ENCODE data around the genes PTPDC1, NUTM2F and FBP1.

- RRBS: no CpG with 5 or more reads among the region's 40 CpGs
Observed at GRCh38 chr9:93951107-93951646, 4.0 kb downstream of the BARX1 start.

- RRBS: 93% methylated on average over 7 of the region's 15 CpGs
Observed at GRCh38 chr9:94084181-94084909, at the start of gene PTPDC1. TSS of gene PTPDC1 (plus strand) at chr9:94084464.

GRCh38 chr9:94085249-94085652 is 987 bp downstream of the PTPDC1 start:
- RRBS: no CpG with 5 or more reads among the region's 6 CpGs

DNA sequence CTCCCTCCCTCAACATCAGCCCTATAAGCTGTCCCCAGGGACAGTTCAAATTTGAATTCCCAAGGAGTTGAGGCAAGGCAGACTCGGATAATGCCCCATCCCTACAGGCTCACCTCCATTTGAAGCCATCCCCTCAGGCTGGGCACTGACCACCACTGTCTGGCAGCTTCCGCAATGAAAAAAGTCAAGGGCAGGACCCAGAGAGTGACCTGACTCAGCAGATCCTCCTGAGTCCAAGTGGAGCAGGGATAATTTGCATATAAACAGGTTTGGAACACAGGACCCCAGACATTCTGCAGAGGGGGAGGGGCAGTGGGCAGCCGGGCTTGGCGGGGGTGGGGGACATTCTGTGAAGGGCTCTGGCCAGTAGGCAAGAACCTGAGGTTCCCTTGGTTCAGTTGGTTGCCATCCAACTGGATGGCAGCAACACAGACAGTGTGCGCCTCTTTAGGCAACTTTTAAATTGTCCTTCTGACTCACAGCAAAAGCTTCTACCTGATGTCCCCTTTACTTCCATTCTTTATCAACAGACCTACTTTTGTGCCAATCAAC is at the start of gene NUTM2F:
Gene NUTM2F (minus strand): TSS at position 150 of the 552 bp plus-strand sequence.
- RRBS: no CpG with 5 or more reads among the region's 5 CpGs

GRCh38 chr9:94332718-94333089 is 4.3 kb upstream of the NUTM2F start:
- RRBS: no CpG with 5 or more reads among the region's 16 CpGs

DNA sequence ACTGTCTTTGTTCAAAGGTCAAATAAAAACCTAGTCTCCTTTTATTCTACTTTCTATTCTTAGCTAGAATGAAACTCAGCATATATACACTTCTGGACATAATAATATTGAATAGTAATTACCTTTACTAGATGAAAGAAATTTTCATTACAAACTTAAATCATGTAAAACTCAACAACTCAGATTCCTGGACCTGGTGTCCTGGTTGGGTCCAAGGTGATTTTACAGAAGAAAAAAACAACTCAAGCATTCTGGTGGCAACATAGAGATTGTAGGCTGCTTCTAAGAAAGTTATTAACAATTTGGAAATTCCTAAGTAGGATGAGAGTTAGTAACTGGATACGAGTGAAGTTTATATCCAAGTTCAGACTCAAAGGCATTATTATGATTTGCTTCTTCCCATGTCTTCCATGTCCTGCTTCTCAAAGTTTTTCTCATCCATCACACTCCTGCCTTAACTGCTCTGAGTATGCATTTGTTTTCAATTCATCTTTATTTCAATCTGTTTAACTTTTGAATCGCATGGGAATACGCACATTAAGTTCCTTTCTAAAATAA is 85.6 kb downstream of the MFSD14B start:
- RRBS: no CpG with 5 or more reads among the region's 3 CpGs

- RRBS: no CpG with 5 or more reads among the region's 27 CpGs
Observed at GRCh38 chr9:94553060-94553884, 40.4 kb downstream of the FBP2 start.

DNA sequence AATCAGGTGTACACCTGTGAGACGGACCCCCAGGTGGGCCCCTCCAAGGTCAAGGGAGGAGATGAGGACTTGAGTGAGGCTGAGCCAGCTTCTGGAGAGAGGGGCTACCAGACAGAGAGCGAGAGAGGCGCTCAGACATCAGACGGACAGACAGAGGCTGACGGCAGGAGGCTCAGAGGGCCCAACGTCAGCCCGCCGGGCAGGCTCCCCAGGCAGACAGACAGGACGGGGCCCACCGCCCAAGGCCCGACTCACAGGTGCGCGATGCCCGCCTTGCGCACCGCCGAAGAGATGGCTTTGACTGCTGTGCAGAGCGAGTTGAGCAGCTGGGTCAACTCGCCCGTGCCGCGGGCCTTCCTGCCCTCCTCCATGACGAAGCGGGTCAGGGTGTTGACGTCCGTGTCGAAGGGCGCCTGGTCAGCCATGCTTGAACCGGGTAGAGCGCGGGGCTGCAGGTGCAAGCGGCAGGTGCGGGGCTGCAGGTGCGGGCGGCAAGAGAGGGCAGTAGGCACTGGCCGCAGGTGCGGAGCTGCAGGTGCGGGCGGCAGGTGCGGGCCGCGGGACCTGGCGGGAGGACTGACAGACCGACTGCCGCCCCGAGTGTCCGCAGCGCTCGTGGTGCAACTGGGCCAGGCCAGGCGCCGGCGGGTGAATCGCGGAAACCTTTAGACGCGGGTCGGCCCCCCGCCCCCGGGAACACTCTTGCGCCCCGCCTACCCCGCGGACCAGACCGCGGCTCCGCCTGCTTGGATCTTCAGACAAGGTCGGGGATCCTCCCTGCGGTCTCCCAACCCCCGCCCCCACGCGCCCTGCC is at the start of gene FBP1:
Gene FBP1 (minus strand): TSS at position 633 of the 814 bp plus-strand sequence.
- RRBS: 95% methylated on average over 6 of the region's 71 CpGs

GRCh38 chr9:94663185-94663543 is 23.8 kb upstream of the FBP1 start:
- RRBS: no CpG with 5 or more reads among the region's 8 CpGs

- RRBS: no CpG with 5 or more reads among the region's 6 CpGs
Observed at GRCh38 chr9:94800839-94801122, 74.3 kb downstream of the AOPEP start.

- RRBS: no CpG with 5 or more reads among the region's 5 CpGs
Observed at GRCh38 chr9:94822194-94822859, 95.8 kb downstream of the AOPEP start.

DNA sequence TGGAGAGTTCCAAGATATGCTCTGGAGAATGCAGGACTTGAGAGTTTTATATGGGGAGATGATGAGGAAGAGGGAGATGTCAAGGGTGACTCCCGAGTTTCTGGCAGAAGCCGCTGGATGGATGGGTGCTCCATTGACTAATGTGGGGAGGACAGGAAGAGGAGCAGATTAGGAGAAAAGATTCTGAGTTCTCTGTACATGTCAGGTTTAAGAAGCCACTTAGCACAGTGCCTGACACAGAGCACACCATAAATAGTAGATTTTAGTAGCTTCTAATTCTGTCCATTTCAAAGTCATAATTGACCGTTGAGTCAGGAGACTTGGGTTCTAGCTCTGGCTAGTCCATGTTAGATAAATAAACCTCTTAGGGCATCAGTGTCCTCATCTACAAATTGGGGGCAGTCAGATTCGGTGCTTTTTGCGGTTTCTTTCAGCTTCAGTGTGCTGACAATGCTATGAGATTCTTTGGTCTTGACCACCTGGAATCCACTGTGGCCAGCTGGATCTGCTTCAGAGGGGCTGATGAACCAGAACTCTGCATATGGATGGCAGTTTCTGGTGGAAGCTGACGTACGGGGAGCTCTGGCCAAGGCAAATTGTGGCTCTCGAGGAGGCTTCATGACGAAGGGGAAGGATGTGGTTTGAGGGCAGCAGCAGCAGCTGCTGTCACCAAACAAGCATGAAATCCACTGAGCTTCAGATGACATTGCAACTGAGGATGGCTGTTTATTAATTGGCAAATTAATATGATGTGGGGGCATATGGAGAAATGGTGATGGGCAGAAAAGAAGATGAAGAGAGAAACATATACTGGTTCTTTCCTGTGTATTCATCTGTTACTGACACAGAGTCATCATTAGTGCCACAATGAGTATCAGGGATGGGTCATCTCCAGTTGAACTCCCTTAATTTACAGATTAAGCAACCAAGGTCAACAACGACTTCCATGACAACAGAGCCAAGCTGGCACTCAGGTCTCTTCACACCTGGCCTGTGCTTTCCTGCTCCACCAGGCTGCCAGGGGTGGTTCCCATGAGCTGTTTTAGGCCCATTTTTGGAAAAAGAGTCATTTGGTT is 134.4 kb downstream of the AOPEP start:
- RRBS: no CpG with 5 or more reads among the region's 10 CpGs

- RRBS: no CpG with 5 or more reads among the region's 7 CpGs
Observed at GRCh38 chr9:94864997-94865530, 138.6 kb downstream of the AOPEP start.

DNA sequence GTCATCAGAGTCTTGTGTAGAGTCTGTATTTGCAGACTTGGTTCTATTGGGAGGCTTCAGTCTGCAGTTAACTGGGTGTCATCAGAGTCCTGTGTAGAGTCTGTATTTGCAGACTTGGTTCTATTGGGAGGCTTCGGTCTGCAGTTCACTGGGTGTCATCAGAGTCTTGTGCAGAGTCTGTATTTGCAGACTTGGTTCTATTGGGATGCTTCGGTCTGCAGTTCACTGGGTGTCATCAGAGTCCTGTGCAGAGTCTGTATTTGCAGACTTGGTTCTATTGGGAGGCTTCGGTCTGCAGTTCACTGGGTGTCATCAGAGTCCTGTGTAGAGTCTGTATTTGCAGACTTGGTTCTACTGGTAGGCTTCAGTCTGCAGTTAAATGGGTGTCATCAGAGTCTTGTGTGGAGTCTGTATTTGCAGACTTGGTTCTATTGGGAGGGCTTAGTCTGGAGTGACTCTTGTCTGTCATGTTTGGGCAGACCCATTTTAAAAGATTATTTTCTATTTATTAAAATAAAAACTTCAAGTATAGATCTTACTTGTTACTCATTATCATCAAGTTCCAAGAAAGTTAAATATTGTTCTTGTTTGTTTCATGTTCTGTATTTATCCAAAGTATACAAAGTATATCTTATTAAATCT is 239.6 kb downstream of the AOPEP start:
- RRBS: no CpG with 5 or more reads among the region's 3 CpGs

DNA sequence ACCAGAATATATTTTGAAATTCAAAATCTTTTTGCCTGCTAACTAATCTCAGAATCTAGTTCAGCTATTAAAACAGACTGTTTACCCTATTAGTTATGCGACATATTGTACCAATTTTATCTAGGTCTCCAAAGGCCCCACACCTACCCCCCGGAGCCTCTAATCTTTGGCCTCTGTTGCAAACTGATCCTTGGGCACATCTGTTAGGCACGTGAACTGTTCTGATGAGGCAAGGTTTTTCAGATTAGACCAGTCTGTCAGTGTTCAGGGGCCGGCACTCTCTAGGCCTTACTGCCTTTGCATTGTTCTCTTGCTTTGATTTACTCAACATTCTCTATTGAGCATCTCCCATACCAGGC is 244.9 kb downstream of the AOPEP start:
- RRBS: no CpG with 5 or more reads among the region's 4 CpGs

- RRBS: no CpG with 5 or more reads among the region's 8 CpGs
Observed at GRCh38 chr9:94990869-94991565, 264.5 kb downstream of the AOPEP start.

GRCh38 chr9:95009019-95009868 is 282.7 kb downstream of the AOPEP start:
- RRBS: no CpG with 5 or more reads among the region's 8 CpGs

DNA sequence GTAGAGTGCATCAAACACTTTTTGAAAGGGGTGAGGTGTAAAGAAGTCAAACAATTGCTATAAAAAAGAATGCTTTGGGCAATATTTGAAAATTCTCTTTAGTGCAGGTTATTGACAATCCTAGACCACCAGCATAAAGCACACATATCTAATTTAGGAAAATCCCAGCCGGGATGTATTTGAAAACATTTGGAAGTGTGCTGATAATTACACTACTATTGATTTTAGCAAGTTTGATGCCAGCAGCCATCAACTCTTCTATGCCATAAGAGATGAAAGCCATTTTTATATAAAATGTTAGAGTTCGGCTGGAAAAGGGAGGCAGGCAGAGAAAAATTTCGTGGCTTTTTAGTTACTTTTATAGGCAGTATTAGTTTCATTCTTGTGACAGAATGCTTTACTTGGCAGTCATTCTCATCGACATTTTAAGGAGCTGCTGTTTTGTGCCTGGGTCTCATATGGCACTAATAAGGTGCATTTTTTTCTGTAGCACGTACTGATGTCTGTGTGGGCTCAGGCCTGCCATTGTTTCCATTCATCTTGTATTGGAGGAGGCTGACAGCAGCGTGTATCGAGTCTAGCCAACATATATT is 285.7 kb downstream of the AOPEP start:
- RRBS: no CpG with 5 or more reads among the region's 7 CpGs

DNA sequence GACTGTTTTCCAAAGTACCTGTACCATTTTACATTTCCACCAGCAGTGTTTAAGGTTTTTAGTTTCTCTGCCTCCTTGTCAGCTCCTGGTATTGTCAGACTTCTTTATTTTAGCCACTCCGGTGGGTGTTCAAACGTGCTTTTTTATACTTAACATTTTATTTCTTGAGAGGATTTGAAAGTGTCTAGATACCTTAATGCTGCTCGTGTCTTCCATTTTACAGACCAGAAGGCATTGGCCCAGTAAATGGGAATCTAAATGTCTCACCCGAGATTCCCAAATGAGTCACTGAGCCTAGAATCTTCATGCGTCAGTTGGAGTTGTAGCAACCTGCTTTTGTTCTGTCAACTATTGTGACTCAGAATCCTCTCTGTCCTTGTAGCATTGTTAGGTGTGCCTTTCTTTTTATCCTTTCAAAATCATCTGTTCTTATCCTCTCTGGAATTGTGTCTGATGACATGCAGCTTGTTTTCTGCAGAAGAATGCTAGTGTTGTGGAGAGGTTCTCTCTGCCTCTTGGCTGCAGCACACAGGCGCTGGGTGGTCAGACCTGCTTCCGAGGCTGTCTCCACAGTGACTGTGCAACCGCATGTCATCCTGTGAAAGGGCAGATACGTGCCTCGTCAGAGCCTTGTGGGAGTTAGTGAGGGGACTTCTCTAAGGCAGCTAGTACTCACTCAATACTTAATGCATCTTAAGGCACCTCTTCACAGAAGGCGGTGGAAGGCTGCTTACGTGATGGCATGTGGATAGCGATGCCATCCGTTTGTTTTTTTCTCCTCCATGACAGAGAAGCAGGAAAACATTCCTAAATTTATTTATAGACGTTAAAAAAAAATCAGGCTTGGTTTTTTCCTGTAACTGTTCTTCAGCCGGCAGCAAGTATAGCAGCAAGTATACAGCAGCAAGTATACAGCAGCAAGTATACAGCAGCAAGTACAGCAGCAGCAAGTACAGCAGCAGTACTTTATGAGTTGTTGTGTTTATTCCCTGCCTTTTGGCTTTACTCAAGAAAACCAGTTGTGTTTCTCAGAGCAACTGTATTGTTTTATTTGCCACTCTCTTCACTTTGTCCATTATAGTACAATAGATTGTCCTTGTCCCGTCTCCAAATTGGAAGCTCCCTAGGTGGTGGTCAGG is 292.1 kb downstream of the AOPEP start:
- RRBS: no CpG with 5 or more reads among the region's 17 CpGs

DNA sequence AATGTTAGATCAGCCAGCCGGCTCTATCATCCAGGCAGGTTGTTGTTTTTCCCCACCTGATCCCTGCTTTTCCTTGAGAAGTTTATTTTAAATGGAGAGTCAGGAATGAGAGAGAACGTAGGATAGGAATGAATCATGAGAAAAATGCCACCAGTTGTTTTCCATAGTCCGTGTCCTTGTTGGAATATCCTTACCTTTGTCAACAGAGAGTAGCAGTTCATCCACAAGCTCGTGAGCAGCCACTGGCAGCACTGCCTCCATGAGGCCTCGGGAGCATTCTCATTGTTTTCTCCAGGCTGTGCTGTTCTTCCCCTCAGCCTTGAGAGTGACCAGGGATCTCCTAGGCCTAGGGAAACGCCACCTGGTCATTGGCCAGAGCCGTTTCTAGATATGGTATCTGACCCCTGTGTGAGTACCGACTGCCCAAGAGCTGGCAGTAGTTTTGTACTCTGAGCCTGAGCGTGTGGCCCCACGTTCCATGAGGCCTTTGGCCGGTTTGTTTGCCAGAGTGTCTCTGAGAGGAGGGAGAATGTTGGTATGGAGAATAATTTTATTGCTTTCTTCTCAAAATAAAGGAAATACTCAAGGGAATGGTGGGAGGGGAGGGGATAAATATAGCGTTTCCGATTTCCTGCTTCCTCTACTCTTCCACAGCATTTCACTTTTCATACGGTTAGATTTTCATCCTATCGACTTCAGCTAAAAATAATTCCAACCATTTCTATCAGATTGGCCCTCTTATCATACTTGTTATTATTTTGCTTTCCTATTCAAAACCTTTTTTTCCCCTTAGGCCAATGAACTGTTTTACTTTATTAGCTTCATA is 293.2 kb downstream of the FANCC start:
- RRBS: no CpG with 5 or more reads among the region's 15 CpGs

All from HCT116 (cell line).